GM23248 (cell line): ENCODE measurements around a stretch of chr2.

DNA sequence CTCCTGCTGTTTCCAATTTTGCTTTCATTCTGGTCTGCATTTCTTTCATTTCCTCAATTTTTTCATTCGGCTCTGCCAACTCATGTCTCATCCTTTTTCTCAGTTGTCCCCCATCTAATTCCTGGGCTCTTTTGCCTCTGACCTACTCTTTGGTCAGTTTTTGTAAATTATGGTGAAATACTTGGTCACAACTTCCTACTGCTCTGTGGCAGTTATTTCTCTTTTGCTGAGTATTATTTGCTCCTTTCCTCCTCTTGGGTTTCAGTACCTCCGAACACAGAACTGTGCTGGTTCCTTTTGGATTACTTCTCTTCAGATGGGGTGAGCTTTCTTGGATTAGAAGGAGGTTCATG is 27.5 kb downstream of the MYO7B start:
- RAMPAGE, long total RNA, result no peak

DNA sequence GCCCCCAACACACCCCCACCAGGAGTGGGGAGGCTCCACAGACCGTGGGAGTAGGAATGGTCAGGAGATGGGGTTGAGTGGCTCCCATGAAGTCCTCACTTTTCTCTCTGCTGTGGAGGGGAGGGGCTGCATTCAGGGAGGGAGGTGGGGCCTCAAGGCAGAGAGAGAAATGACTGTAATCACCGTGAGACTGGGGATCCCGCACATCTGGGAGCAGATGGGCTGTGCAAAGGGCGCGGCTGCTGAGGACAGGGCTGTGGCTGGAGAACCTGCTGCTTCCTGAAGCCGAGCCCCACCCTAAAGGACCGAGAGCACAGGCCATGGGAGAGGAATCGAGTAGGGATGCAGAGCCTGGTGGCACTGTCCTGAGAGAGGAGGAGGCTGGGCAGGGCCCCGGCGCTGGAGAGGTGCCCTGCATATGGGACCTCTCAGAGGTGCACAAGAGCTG is 26.1 kb upstream of the GPR17 start:
- RAMPAGE, long total RNA, result no peak

DNA sequence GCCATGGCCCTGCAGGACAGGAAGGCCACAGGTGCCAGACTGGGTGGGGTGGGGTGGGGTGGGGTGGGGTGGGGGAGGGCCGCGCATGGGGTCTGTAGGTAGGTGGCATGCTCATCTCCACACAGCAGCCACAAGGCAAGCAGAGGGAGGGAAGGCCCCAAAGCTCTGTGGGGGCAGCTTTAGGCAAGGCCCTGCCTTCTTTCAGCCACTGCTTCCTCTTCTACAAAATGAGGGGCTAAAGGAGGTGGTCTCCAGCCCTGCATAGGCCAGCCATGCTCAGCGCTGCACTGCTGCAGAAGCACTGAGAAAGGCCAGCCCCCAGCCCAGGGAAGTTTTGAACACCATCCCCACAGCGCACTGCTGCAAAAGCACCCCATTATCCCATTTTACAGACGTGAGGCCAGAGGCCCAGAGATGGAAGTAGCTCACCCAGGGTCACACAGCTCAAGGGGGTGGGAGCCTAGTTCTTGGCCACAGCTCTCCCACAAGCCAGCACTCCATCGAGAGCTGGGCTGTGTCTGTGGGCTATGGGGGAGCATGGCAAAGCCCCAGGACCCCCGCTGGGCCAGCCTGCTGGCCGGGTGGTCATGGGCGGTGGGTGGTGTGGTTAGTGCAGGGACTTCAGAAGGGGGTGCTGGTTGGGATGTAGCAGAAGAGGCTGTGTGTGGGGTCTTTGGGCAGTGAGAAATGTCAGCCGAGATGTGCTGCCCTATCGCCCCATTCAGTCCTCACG is 17.3 kb upstream of the GPR17 start:
- RAMPAGE, long total RNA, result no peak

DNA sequence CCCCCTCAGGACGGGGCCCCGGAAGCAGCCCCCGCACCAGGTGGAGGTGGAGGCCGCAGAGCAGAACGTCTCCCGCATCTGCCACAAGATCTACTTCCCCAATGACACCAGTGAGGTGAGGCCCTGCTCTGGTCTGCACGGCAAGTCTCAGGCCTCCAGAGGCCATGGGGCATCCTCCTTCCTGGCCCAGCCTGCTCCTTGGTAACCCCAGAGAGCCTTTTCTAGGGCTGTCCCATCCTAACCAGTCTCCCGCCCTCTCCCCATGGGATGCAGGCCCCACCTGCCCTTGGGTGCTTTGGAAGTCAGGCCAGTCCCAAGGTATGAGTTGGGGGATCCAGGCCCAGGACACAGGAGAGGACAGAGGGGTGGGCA is 12.7 kb upstream of the GPR17 start:
- RAMPAGE, long total RNA, result no peak

DNA sequence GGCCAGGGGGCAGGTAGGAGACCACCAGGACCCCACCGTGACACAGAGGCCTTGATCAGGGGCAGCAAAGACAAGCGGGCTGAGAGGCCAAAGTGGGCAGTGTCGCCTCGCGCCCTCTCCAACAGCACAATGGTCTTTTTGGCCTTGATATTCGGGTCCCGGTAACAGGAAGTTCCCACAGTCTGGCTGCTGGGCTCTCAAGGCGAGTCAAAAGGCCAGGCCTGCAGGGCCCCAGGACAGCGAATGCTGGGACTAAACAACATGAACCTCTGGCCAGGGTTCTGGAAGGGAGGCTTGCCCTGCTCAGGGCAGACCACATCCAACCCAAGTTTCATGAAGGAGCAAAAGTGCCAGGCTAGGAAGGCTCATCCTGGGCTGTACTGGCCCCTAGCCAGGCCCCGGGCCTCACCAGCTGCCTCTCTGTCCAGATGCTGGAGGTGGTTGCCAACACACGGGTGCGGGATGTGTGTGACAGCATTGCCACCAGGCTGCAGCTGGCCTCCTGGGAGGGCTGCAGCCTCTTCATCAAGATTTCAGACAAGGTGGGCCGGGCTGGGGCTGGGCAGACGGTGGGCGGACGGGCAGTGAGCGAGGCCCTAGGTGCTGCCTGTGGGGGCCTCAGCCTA is 12.1 kb upstream of the GPR17 start:
- RAMPAGE, long total RNA, result no peak

DNA sequence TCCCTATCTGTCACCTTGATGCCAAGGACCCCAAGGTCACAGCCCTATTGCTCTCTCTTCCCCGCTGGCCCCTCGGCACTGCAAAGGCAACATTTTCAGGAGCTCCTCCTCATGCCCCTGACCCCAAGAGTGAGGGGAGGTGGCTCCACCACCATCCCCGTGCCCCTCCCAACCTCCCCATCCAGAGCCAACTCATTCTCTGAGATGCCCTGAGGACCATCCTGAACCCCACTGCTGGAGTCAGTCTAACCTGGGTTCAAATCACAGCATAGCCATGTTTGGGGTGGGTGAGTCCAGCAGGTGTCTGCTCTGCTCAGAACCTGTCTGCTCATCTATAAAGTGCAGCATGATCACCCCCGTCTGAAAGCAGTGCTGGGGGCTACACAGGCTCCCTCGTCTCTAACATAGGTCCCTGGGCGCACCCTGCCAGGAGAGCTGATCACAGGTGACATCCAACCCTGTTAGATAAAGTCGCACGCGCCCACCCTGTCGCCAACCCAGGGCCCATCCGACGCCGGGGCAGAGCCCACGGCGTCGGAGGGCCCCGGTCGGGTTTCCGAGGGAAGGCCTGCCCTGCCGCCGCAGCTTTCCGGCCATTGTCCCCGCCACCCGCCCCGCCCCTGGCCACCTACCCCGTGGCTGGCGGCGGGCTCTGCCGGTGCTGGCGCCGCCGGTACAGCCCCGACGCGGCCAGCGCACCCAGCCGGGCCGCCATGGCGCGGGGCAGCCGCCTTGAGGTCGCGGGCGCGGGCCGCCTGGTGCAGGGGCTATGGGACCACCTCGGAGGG is 11.5 kb downstream of the LIMS2 start:
- RAMPAGE, long total RNA, result no peak

GRCh38 chr2:127724789-127725423 is 23.6 kb downstream of the SFT2D3 start:
- RAMPAGE, long total RNA, result no peak

- RAMPAGE, long total RNA, result no peak
These were observed 46.8 kb downstream of the SFT2D3 start for GRCh38 chr2:127747629-127748962.

- RAMPAGE, long total RNA, result no peak
These were observed 19.9 kb downstream of the WDR33 start for GRCh38 chr2:127791054-127791414.

DNA sequence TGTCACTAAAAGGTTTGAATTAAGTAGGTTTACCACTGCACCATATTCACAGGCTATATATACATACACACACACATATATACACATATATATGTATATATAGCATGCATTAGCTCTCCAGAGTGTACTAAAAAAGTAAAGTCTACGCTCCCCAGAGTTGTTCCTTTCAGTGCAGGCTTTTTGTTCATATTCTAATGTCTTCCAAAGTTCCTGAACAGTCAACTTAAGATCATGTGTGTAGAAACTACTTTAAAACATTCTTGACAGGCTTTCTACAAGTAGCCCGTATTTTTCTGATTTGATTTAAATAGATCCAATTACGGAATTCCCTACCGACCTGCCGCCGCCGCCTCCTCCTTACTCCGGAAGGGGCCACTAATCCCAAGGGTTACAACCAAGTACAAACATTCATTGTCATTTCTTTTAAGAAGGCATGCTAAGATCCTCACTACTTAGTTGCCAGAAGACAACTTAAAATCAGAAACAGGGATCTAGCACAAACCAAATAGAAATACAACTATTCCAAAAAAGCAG is 915 bp downstream of the WDR33 start:
- RAMPAGE, long total RNA, result no peak

GRCh38 chr2:127843015-127843492 is 14.9 kb downstream of the POLR2D start:
- RAMPAGE, long total RNA, result no peak

GRCh38 chr2:127872572-127873282 is 13.0 kb downstream of the AMMECR1L start:
- RAMPAGE, long total RNA, result no peak

DNA sequence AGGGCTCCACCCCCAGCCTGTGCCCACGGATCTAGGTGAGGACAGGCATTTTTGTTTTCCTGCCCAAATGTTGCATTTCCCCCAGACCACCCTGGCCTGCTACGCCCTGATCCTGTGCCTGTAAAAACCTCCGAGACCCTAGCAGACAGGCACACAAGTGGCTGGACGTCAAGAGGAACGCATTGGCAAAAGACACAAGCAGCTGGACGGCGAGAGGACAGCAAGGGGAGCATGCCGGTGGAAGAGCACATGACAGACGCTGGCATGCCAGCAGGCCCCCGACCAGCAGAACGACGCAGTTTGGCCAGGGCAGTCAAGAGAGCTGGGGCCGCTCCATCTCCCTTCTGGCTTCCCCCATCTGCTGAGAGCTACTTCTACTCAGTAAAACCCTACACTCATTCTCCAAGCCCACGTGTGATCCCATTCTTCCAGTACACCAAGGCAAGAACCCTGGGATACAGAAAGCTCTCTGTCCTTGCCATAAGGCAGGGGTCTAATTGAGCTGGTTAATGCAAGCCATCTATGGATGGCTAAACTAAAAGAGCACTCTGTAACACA is 42.1 kb downstream of the SAP130 start:
- RAMPAGE, long total RNA, result no peak

DNA sequence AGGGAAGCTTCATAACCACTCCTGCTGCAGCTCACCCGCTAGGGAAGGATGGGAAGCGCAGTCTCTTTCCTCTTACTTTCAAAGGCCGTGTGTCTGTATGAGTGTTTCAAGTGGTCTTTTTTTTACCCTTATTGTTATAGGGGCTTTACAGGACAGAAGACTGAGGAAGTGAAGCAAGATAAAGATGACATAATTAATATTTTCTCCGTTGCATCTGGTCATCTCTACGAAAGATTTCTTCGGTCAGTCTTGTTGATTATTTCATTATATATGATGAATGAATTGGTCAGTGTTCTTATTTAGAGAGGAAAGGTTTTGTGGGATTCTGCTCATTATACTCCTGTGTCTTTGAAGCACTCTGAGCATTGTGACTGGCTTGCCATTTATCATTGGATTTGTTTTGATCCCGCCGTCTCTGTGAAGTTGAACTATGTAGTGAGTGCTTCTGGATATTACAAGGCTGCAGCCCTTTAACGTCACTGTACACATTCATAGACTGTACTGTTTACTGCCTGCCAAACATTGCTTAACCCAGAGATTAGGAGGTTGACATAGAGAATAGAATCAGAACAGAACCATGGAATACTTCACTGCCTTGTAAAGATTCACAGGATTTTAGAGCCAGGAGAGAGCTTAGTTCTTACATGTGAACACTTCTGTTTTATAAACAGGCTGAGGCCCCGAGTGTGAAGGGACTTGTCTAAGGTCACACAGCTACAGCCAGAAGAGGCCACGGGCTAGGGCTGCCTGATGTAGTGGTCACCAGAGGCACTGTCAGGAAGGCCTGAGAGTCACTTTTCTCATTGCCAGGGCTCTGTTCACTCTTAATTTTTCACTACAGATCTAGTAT is 87.6 kb downstream of the UGGT1 start:
- RAMPAGE, long total RNA, result no peak

GRCh38 chr2:128196244-128196931 is 105.4 kb downstream of the UGGT1 start:
- RAMPAGE, long total RNA, result no peak

DNA sequence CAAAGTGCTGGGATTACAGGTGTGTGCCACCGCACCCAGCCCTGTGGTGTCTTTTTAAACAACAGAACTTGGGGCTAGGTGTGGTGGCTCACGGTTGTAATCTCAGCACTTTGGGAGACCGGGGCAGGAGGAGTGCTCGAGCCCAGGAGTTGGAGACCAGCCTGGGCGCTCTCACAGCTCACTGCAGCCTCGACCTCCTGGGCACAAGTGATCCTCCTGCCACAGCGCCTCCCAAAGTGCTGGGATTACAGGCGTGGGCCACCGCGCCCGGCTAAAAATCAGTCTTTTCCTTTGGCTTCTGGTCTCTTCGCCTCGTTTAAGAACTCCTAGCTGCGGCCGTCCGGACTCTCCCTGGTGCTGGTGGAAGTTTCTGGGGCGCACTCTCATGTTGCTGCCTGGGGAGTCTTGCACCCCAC is 86.1 kb downstream of the HS6ST1 start:
- RAMPAGE, long total RNA, result no peak

GRCh38 chr2:128280111-128280919 is 38.4 kb downstream of the HS6ST1 start:
- RAMPAGE, long total RNA, result no peak

DNA sequence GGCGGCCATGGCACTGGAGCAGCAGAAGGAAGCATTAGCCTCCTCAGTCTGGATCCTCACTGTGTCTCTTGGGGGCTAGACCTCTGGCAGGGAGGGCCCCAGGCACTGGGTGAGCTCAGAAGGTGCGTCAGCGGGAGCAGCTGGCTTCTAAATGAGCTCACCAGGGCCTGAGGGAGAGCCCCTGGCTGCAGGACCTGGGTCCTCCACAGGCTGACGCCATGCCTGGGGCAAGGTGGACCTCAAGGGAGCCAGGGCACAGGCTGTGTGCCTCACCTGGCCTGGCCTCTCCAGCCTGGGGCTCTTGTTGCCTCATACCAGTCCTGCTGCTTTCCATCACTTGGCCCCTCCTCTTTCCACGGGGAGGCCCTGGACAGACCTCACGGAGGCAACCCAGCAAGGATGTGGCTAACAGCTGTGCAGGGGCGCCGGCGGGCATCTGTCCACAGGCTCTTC is 27.2 kb downstream of the HS6ST1 start:
- RAMPAGE, long total RNA, result no peak

DNA sequence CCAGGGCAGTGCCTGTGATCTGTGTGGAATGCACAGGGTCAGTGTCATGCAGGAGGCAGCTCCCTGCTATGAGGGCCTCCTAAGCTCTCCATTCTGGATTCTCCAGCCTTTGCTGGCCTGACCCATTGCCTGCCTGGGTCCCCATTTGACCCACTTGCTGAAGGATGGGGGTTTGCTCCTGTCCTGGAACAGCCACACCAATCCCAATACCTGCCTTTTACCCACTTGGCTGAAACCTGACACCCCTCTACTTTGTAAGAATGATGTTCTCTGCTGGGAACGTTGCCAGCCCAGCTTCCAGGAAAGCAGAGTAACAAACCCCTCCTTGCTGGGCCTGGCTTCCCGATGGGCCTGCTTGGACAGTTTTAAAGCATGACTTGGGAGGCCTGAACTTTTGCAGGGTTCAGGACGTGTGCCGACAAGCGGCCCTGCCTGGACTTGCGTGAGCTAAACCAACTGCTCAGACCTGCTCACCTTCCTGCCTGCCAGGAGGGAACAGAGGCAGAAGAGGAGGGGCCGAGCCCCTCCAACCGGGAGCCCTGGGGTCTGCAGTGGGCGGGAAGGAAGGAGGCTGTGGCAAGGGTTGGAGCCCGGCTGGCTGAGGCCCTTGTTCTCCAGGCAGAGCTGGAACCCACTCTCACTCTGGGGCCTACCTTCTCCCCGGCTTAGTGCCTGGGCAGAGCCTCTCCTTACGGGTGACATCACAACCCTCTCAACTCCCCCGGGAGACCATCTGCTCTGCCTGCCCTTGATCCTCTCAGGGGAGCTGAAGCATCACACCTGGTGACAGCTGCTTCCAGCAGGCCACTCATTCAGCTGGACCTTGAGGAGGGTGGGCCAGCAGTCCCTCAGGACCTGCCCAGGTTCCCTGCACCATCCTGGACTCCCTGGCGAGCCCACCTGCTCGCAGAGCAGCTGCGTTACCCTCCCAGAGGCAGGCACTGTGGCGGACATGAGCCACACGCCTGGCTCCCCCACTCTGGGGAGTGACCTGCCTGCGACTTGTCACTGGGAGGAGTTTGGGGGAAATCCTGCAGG is 13.4 kb downstream of the HS6ST1 start:
- RAMPAGE, long total RNA, result no peak

GRCh38 chr2:128522824-128523245 is 204.2 kb upstream of the HS6ST1 start:
- RAMPAGE, long total RNA, result no peak